HT-29 (cell line): ENCODE measurements around a stretch of chr3.

DNA sequence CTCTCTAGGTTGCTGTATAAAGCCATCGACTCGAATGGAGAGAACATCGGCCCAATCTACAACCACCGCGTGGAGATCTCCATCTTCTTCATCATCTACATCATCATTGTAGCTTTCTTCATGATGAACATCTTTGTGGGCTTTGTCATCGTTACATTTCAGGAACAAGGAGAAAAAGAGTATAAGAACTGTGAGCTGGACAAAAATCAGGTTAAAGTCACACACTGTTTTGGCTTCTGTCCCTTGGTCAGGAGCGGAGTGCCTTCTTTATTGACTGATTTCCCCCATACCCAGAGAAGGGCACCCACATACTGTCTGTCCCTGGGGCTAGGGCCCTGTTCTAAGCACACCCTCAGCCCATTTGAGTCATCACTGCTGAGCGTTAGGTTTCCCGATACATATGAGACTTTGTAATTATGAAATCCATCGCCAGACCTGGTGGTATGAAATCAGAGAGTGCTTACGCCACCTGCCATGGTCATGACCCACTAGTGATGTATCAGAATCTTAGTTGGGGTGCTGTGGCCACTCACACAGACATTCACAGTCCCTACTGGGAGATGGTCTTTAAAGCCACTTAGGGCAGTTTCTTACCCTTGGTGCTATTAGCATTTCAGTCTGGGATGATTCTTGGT is 96.8 kb downstream of the CHDH start:
- RAMPAGE, long total RNA, result no peak

DNA sequence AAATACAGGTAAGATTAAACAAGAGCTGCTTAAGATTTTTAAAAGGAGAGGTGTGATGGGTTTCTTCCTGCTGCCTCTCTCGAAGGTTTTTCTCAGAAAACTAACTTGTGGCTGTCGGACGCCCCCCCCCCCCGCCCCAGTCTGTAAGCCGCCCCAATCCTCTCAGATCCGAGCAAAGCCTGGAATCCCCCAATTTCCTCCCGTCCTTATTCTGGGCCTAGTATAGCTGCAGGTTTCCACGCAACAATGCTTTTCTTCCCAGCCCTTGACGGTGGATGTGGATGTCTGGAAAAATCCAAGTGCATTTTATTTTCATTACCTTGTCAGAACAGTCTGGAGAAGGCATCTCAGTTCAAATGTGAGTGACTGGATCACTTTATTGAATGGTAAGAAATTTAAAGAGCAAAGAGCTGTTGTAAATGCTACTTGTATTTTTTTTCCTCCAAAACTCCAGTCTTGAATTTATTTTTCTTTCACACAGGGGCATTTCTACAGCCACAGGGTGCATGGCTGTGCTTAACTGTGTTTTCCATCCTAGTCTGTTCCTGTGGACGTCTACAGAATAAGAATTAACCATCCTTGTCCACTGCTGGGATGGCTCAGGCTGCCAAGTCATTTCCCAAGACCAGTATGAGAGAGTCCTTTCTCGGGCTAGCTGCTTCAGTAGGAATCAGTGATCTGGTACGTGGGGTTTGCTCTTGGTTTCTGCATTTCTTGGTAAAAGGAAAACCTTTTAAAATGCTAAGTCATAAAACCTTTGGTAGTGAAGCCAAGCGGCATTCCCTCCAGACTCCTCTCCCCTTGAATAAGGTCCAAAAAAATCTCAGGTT is 30.0 kb downstream of the CHDH start:
- RAMPAGE, long total RNA, result no peak

- RAMPAGE, long total RNA, result no peak
These were observed 1.7 kb downstream of the IL17RB start for GRCh38 chr3:53848072-53848484.

DNA sequence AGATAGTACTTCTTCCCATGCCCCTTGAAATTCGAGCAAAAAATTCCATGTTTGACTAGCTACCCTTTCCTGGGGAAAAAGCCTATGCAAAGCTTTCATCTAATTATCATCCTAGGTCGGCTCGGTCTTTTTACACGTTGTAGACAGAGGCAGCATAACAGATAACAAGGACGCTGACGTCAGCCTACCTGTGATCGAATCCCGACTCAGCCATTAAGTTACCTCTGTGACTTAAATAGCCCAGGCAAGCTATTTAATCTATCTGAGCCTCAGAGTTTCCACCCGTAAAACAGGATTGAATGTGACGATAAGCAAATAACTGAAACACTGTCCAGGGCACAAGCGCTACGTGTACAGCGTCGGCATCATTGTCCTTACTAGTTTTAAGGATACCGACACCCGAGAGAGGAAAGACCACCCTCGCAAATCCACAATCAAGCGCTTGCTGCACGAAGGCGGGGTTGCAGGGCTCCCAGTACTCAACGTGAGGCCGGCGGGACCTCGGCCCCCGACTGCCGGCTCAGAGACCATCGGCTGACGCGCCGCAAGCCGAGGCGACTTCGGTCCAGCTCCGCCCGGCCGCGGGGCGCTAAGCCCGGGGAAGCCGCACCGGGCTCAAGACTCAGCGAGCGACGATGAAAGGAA is 468 bp downstream of the SELENOK start:
- RAMPAGE, long total RNA, result no peak

DNA sequence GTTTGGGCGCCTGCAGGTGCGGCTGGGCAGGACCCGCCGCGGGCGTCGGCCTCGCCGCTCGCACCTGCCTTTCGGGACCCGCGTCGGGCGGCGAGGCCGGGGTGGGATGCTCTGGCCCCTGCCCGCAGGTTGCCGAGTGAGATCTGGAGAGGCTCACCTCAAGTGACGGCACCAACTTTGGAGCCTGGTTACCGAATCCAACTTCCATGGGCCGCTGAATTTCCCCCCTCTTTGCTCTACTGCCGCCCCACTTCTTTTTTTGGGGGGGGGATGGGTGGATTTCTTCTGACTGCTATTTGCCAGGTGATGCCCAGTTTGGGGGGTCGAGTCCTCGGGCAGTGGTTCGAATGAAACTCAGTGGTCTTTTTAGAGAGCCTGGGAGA is 539 bp downstream of the CACNA2D3 start:
- RAMPAGE, long total RNA, result no peak

- RAMPAGE, long total RNA, result no peak
These were observed 103.5 kb downstream of the CACNA2D3 start for GRCh38 chr3:54225888-54226205.

GRCh38 chr3:54634744-54635290 is 293.0 kb downstream of the LRTM1 start:
- RAMPAGE, long total RNA, result no peak

- RAMPAGE, long total RNA, result no peak
These were observed 288.2 kb downstream of the LRTM1 start for GRCh38 chr3:54639719-54640031.

- RAMPAGE, long total RNA, result no peak
These were observed 90.9 kb downstream of the LRTM1 start for GRCh38 chr3:54836814-54837490.

DNA sequence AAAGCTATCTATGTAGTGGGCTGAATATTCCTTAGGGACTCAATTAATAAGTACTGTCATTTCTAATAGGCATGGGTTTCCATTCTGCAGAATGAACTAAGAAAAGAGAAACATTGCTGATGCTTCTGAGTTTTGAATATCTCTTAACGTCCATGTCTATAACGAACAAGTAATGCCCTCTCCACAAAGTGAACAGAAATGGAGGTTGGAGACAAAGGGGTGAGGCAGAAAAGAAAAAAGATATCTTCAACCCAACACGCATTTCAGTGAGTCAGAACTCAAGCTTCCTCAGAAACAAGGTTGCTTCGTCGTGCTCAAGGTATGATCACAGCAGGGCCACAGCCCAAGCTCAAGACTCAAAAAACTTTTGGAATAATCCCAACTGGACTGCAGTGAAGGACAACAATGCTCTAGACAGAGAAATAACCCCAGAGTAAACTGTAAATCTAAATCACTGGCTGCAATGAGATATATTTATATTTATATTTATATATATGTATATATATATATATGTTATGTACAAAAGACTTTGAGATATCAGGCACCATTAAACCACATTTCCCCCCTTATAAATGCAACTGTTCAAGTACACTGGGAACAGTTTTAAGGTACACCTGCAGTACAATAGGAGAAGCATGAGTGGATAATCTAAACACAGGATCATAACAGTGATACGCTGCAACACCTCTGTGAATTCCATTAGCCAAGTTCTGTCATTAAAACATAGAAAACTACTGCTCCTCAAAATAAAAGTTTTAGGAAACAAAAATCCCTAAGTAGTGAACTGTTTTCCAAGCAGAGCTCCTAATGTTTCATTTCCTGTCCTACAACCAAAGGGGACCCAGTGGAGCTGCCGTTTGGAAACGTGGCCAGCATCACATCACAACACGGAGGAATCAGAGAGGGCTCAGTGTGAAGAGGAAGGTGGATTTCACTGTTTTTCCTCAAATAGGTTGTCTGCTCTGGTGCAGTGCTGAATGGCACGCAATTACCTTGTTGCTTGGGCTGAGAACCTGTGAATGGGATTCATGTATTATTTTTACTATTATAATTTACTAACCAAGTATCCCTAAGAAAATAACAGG is 18.6 kb downstream of the WNT5A start:
- RAMPAGE, long total RNA, result no peak

GRCh38 chr3:55481744-55482904 is 5.0 kb downstream of the WNT5A start:
- RAMPAGE, long total RNA, result no peak

DNA sequence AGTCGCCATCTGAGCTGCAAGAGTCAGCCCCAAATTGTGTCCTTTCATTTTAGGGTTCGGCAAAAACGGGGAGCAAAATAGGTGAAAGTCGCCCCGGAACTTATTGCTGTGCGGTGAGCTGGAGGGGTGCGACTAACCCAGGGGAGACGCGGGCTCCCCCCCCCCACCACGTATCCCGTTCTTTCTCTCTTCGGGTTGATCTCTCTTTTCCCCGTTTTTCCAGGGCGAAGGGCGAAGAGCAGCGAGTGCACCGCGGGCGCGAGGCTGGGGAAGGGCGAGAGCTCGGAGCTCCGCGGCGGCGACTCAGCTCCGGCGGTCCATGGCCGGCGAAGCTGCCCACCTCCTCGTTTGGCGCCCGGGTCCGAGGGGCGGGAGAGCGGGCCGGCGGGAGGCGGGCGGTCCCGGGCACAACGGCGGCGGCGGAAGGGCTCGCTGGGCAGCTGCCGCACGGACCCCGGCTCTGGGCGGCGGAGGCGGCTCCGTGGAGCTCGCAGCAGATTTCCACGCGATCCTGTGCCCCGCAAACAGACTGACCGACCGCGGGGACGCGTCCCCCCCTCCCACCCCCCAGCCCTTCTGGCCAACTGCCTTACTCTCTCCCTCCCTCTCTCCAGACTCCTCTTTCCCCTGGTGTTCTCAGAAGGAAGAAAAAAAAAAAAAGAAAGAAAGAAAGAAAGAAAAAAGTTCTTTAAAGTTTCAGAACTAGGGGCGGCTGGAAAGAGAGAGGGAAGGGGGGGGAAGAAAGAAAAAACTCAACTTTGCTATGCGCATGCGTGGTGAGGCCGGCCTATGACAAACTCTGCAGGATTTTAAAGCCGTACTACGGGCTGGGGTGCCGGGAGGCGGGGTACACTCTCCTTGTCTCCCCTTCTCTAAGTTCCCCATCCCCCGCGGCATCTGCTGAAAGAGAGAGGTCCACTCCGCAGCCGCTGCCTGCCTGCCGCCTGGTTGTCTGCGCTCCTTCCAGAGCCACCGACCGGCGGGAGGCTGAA is 957 bp upstream of the WNT5A start:
- RAMPAGE, long total RNA, result no peak

DNA sequence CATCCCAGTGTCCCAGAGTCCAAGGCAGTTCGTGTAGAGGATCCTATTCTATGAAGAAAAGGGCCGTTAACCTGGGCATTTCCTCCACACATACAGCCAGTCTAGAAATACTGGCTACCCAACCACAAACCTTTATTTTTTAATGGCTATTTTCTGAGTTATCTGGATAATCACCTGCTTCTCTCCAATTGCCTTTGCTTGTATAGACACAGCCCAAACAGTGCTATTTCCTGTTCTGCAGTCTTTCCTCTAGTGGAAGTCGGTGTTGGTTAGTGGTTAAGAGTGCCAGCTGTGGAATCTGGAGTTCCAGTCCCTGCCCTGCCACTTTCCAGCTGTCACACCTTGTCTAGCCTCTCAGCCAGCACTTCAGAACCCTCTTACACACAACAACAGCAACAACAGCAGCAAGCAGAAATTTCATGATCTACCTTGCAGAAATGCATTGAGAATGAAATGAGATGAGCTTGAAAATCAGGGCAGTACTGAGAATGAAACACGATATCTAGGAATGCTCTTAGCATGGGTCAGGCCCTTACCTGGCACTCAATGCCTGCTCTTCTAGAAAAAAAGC is 3.1 kb upstream of the WNT5A start:
- RAMPAGE, long total RNA, result no peak

- RAMPAGE, long total RNA, result no peak
These were observed 69.1 kb upstream of the WNT5A start for GRCh38 chr3:55555785-55557121.

GRCh38 chr3:56923484-56924397 is 122.0 kb upstream of the ARHGEF3 start:
- RAMPAGE, long total RNA, result no peak

- RAMPAGE, long total RNA, result no peak
These were observed 104.1 kb upstream of the SPATA12 start for GRCh38 chr3:56956317-56956801.

GRCh38 chr3:56974396-56975180 is 85.9 kb upstream of the SPATA12 start:
- RAMPAGE, long total RNA, result no peak

DNA sequence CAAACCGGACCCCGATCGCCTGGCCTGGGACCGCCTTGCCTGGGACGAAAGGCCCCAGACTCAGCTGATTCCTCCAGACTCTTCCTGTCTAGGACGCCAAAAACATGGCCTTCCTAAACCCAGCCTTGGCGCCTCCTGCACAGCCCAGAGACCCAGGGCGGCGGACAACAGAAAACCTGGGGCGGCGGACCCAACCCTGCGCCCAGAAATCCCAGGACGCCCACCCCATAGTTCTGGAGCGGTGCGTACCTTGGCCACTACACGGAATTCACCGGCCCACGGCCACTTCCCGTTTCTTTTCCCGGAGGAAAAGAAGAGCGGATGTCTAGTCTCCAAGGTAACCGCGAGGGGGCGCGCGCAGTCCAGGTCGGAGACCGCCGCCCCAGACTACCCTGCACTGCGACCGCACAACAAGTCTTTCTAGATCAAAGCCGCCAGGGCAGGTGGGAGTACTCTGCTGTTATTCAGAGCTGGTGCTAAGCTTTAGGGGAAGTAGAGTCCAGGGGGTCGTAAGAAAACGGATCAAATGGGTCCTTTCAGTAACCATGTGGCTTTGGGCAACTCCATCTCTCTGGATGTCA is 4.9 kb upstream of the IL17RD start:
- RAMPAGE, long total RNA, result no peak

DNA sequence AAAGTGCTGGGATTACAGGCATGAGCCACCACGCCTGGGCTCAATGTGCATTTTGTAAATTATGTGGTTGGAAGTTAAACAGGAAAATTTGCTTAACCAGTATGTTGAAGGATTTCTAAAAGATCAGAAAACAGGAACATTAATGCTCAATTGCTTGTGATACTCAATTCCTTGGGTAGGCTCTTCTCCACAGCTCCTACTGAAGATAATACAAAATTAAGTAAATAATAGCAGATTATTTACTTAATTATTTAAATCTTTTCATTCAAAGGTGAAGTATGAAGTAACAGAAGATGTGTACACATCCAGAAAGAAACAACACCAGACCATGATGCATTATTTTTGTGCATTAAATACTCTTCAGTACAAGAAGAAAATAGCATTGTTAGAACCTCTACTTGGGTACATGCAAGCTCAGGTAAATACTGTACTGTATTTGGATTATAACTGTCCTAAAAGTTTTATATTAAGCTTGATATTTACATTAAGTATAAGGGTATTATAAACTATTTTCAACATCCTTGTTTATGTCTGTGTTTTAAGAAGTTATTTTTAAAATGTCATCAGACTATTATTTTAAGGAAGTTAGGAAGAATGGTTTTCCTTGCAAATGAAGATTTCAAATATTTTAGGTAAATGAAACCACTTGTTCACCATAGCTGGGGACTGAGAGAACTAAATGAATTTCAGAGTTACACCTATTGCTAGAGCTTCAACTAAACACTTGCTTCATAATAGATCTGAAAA is 18.4 kb downstream of the APPL1 start:
- RAMPAGE, long total RNA, result no peak

GRCh38 chr3:57269317-57270587 is 22.7 kb downstream of the ASB14 start:
- RAMPAGE, long total RNA, result no peak